AG04450 (cell line): Measurements from ENCODE around the gene TSPAN9.

GRCh38 chr12:1740384-1741464, 49.9 kb downstream of the ADIPOR2 start:
- CAGE, long polyA plus RNA: no peak
- RRBS: no CpG with 5 or more reads among the region's 6 CpGs

DNA sequence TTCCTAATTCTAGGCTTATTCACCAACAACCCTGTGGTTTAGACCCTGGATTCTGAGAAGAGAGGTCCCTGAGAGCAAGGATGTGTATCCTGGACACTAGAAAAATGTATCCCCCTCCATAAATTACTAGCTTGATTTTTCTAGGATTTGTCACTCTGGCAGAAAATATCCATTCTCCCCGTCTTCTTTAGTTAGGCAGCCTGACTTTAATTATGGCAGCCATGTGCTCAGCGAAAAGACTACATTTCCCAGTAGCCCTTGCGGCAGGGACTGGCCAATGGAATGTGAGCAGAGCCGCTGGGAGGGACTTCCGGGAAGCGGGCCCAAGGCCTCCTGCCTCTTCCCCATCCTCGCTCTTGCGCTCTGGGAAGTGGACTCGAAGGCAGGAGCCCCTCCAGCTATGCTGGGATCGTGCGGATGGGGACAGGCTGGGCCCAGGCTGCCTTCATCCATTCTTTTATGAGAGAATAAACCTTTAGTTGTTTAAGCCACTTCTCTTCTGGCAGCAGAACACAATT, 15.9 kb upstream of the LRTM2 start:
- CAGE, long polyA plus RNA: no peak
- RRBS: no CpG with 5 or more reads among the region's 11 CpGs

DNA sequence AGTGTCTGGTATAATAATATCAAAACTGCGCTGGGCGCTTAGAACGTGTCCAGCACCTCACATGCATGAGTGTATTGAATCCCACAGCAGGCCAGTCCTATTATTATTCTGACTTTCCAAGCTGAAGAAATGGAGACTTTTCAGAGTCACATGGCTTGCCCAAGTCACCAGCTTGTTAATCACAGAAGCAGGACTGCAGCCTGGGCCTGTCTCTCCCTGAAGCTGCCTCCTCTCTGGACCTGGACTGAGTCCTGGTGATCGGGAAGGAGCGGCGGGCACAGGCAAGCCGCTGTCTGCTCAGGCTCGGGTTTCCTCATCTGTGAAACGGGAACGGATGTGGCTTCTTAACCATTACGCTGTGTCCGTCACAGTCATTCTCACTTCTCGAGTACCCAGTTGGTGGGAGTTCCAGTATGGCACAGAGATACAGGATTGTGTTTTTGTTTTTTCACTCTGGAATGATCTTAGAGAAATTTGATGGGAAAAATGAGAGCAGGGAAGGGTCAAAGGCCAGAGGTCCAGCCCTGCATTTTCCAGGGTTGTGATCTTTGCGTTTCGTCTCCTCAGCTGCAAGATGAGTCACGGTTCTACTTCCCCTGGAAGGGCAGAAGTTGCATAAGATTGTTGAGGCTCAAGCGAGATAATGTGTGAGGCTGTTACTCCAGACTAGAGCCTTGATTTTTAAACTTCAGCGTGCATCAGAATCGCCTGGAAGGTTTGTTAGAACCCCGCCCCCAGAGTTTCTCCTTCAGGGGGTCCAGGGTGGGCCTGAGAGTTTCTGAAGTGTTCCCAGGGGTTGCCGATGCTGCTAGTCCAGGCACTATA, 7.6 kb upstream of the LRTM2 start:
- CAGE, long polyA plus RNA: no peak
- RRBS: no CpG with 5 or more reads among the region's 21 CpGs

- CAGE, long polyA plus RNA: no peak
- RRBS: no CpG with 5 or more reads among the region's 22 CpGs
Measured at GRCh38 chr12:2135663-2136103, 82.9 kb downstream of the CACNA1C start.

DNA sequence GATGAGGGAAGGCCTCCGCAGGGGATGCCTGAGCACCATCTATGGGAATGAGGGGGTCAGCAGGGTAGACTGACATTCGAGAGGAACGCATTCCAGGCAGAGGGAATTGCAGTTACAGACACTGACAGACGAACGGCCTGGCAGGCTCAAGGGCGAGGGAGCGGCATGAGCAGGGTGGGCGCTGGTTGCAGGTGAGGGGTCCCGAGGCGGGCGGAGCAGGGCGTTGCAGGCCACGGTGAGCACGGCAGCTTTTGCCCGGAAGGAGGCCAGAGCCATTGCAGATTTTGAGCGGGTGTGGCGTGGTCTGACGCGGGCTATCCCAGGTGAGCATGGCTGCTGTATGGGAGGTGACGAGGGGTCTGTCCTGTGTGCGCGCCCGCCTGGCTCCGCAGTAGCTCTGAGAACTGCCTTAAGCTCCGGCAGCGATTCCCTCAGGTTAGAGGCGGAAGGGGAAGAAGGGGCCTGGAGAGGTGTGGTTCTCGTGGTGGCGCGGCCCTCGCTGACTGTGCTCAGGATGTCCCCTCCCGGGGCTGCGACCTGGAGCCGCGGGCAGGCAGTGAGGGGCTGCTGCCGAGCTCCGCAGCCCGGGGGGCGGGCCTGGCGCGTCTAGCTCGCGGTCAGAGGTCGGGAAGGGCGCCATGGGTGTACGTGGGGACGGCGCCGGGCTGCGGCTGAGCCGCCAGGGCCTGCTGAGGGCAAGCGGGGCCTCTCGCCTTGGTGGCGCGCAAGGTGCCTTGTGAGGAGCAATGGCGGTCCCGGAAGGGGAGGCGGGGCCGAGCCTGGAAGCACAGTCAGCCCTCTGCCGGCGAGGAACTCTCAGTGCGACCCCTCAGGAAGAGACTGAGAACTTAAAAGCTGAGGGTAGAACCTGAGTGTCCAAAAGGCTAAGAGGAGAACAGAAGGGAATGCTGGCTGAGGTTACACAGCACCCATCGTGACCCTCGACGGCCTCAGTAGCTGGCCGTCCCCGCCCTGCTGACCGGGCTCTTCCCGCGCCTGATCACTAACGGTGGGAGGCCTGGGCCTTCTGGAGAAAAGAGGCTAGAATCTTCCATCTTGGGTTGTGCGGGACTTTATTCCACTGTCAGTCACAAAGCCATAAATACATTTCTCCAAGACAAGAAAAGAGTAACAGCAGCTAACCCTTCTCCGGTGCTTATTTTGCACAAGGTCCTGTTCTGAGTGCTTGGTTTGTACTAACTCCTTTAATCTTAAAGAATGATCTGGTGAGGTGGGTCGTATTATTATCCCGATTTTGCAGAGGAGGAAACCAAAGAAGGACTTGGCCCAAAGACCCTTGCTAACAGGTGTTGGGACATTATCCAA, 177.3 kb downstream of the CACNA1C start:
- CAGE, long polyA plus RNA: no peak
- RRBS: 41% methylated on average over 29 of the region's 75 CpGs

DNA sequence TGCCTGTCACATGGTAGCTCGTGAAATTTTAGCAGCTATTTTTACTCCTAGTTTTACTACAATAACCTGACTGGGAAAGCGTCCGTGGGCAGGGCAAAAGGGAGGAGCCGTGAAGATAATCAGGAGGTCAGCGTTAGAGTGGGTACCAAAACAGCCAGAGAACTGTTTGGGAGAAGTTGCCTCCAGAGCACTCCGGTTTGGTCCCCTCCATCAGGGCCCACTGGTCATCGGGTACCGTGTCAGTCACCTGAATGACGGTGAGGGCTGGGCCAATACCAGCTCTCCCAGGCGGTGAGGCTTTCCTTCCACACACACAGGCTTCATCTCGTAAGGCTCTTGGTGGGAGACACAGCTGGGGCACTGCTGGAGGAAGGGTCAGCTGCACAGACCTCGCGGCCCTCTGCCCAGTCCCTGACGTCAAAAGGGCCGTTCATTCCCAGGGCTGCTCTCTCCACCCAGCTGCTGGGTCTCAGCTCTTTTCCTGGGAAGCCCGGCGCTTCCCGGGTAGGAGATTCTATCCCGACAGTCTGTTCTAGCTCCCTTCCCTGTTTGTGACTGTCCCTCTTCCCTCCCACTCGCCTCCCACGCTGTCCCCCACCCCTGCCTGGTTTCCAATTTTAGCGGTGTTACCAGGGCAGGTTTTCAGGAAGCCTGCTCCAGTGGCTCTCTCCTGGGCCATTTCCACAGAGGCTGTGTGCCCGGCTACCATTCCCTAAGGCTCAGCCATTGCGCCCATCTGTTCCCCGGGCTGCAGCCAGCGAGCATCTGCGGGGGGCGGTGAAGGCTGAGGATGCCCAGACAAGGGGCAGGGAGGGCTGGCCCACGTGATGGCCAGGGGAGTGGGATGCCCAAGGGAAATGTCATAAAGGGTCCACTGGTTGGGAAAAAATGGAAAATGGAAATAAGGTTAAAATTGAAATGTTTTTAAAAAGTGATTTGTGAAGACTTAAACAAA, 186.5 kb downstream of the CACNA1C start:
- CAGE, long polyA plus RNA: no peak
- RRBS: no CpG with 5 or more reads among the region's 29 CpGs

DNA sequence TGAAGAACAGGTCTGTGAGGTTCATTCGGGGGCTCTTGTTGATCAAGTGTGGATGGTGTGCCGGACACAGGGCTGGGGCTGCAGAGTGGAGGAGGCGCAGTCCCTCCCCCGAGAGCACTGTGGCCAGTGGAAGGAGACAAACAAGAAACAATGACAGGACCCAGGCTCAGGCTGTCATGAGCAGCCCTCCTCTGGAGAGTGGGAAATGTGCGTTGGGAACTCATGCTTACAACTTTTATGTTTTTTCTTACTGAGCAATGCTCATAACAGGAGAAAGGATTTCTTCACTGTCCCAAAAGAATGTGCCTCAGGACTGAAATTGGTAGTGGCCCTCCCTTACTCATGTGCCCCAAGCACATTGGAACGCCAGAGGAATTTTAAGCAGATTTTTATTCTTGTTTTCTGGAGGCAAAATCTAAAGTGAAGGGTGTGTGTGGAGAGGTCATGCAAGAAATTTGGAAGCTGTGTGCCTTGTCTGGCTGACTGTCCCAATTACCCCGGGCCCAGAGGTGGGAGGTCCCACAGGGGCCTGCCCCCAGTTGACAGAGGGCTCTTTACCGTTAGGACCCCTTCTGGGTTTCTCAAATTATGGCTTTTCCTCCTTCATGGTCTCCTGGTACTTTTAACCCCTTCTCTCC, 233.9 kb downstream of the CACNA1C start:
- CAGE, long polyA plus RNA: no peak
- RRBS: no CpG with 5 or more reads among the region's 8 CpGs

GRCh38 chr12:2304391-2304749, 251.6 kb downstream of the CACNA1C start:
- CAGE, long polyA plus RNA: no peak
- RRBS: no CpG with 5 or more reads among the region's 7 CpGs

DNA sequence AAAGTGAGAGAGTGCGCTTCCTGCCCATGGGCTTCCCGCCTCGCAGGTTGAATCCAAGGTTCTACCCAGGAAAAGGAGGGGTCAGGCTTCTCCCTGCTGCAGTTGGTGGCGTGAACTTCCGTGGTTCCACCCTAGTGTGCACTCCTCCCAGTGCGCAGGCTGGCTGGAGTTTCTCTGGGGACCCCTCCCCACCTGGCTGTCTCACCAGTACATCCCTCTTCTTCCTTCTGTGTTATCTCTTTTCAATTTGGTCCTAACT, 345.5 kb upstream of the FKBP4 start:
- CAGE, long polyA plus RNA: no peak
- RRBS: no CpG with 5 or more reads among the region's 6 CpGs

DNA sequence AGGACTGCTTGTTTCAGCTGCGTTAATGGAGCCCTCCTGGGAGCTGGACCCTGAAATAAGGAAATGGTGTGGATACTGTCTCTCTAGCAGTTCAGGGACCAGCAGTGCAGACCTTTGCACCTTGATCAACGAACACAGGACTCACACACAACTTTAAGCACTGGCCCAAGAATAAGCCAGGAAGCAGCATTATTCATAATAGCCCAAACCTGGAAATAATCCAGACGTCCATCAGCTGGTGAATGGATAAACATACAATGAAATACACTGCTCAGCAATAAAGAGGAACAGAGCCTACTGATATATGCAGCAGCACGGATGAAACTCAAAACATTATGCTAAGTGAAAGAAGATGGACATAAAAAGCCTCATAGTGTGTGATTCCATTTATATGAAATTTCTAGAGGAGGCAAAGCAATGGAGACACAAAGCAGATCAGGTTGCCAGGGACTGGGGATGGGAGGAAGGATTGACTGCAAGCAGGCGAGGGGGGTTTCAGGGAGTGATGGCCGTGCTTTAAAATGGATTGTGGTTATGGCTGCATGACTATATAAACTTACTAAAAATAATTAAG, 303.9 kb upstream of the FKBP4 start:
- CAGE, long polyA plus RNA: no peak
- RRBS: no CpG with 5 or more reads among the region's 6 CpGs

- CAGE, long polyA plus RNA: no peak
- RRBS: no CpG with 5 or more reads among the region's 13 CpGs
Measured at GRCh38 chr12:2492032-2492708, 302.6 kb upstream of the FKBP4 start.

- CAGE, long polyA plus RNA: no peak
- RRBS: no CpG with 5 or more reads among the region's 1 CpG
Measured at GRCh38 chr12:2525545-2525805, 269.3 kb upstream of the FKBP4 start.

- CAGE, long polyA plus RNA: no peak
- RRBS: 75% methylated on average over 4 of the region's 10 CpGs
Measured at GRCh38 chr12:2539768-2540376, 254.9 kb upstream of the FKBP4 start.

- CAGE, long polyA plus RNA: no peak
- RRBS: no CpG with 5 or more reads among the region's 27 CpGs
Measured at GRCh38 chr12:2752609-2752986, 42.2 kb upstream of the FKBP4 start.

DNA sequence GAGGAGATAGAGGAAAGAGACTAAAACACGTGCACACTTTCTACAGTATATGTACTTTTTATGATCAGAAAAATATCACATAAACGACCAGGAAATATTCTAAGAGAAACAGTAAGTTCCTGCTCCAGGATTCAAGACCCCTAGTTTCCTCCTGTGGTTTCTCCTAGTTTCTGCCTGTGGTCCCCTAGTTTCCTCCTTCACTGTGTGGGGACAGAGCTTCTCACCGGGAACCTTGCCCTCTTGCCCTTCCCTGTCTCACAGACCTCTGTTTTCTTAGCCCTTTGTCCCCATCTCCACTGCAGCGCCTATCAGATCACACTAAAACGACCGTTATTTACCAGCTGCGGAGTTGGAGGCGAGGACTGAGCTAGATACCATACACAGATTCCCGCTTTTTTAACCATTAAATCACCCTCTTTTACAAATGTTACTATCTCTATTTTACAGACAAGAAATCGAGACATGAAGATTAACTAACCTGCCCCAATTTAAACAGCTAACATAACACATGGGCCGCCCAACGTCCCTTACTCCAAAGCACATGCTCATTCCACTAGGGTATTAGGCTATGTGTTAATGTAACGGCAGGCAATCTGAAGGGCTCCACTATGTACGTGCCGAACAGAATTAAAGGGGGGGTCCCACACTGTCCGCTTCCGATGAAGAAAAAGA, 2.1 kb upstream of the FKBP4 start:
- CAGE, long polyA plus RNA: no peak
- RRBS: no CpG with 5 or more reads among the region's 17 CpGs

GRCh38 chr12:2878183-2879126, 1.4 kb downstream of the RHNO1 start:
- CAGE, long polyA plus RNA: no peak
- RRBS: no CpG with 5 or more reads among the region's 9 CpGs

DNA sequence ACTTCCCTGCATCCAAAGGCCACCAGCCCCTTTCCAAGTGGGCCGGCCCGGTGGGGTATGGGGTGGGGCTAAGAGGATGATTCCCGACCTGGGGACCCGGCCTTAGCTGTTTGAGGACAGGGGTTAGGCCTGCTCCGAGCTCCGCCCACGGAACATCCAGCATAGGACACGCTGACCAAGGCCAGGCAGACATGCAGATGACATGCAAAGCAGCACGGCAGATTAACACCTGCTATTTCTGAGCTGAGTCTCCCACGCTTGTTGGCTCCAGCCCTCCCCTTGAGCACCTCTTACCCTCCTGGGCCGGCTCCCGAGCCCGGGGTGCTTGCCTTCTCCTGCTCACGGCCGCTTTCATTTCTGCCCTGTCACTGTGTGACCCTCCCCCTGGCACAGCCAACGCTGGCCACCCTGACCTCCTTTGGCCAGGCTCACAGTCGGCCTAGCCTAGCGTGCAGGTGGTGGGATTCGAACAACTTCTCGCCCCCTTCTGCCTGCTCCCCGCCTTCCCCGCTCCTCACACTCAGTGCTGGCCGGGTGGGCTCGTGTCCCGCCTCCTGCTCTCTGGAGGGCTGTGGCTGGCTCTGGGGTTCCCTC, 40.2 kb downstream of the TEAD4 start:
- CAGE, long polyA plus RNA: no peak
- RRBS: no CpG with 5 or more reads among the region's 25 CpGs

GRCh38 chr12:3076523-3077776, at the start of gene TSPAN9:
TSS of gene TSPAN9 (plus strand) at chr12:3077379.
- CAGE, long polyA plus RNA: start-site peak on the plus strand at chr12:3077388-3077426, 207 and 72 reads in 2 replicates
- RRBS: 3% methylated on average over 82 of the region's 123 CpGs

GRCh38 chr12:3214345-3215383, 137.5 kb downstream of the TSPAN9 start:
- CAGE, long polyA plus RNA: no peak
- RRBS: no CpG with 5 or more reads among the region's 28 CpGs

DNA sequence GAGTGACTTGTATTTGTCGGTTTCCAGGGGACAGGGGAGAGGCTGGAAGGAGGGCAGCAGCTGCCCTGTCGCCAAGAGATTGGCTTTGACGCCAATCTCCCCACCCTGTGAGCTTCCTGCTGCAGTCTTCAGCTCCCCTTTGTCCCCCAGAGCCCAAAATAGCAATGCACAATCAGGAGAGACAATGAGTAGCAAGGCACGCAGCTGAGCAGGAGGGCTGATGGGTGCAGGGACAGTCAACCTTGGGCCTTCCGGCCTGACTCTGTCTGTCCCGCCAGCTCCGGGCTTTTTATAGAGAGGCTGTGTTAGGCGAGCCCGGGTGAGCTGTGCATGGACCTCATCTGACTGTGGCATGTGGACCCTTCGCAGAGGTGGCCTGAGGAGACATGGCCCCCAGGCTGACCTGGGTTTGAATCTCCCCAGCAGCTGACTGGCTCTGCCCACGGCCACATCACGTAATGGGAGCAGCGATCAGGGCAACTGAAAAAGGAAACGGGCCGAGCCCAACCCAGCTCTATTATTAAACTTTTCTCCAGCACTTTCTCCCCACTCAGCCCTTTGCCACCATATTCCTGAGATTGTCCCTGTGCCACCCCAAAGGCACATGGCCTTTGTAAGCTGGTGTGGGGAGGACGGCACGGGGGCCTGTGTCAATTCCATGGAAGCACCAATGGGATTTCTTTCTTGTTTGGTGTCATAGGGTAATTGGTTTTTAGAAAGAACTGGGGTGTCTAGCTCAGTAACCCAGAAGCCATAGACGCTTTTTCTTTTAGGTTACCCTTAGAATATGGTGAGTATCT, 178.0 kb downstream of the TSPAN9 start:
- CAGE, long polyA plus RNA: no peak
- RRBS: no CpG with 5 or more reads among the region's 18 CpGs